Measurements from ENCODE around the gene DHX15.

GRCh38 chr4:24583397-24584308 lies 701 bp downstream of the DHX15 start:
- PRO-cap: unidirectional peak, plus-strand start at chr4:24583534; unidirectional peak, plus-strand start at chr4:24583592; bidirectional peak, plus-strand start at chr4:24583825, minus-strand start at chr4:24584036; bidirectional peak, plus-strand start at chr4:24584246, minus-strand start at chr4:24584110
- RRBS, 2 experiments: under 1% methylated on average over 21 to 24 of the region's 61 CpGs

GRCh38 chr4:24584309-24584828 lies at the start of gene DHX15:
Gene DHX15 (minus strand): TSS chr4:24584554.
- PRO-cap: bidirectional peak, plus-strand start at chr4:24584722, minus-strand start at chr4:24584475
- RRBS, 2 experiments: under 1 to 4% methylated on average over 5 of the region's 42 CpGs

DNA sequence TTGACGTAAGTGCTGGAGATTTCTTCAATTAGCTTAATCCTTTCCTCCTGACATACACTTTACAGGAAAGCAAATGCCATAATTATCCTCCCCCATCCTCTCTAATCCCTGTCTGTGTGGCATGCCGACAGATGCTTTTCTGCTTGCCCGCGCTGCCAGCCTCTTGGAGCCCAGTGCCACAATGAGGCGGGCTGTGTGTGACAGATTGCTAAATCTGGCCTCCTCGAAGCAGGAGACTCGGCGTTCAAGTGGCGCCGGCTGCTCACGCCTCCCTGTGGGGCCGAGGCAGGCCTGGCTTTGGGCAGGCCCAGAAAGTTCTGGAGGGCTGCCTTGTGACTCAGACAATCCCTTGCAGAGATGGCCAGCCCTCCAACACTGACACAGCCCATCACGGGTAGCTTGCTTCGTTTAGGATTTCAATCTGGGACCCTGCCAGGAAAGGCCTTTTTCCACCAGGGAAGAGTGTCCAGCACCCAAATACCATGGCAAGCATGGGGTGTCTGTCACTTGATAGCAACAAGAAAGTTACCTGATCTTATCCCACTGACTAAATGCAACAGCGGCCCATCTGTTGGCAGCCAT lies 64.8 kb upstream of the SOD3 start:
- PRO-cap: no peak
- RRBS, 2 experiments: no CpG with 5 or more reads among the region's 15 CpGs

DNA sequence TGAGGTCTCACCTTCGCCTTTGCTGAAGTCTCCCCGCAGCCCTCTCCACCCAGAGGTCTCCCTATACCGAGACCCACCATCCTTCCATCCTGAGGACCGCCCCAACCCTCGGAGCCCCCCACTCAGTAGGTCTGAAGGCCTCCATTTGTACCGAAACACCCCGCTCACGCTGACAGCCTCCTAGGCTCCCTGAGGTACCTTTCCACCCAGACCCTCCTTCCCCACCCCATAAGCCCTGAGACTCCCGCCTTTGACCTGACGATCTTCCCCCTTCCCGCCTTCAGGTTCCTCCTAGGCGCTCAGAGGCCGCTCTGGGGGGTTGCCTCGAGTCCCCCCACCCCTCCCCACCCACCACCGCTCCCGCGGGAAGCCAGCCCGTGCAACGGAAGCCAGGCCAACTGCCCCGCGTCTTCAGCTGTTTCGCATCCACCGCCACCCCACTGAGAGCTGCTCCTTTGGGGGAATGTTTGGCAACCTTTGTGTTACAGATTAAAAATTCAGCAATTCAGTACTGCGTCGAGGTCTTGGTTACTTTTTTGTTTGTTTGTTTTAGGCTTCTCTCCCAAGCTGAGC lies 5.0 kb downstream of the SOD3 start:
- PRO-cap: no peak
- RRBS, 2 experiments: no CpG with 5 or more reads among the region's 25 CpGs

GRCh38 chr4:24843981-24844548 lies 48.7 kb downstream of the SOD3 start:
- PRO-cap: no peak
- RRBS, 2 experiments: no CpG with 5 or more reads among the region's 7 CpGs

DNA sequence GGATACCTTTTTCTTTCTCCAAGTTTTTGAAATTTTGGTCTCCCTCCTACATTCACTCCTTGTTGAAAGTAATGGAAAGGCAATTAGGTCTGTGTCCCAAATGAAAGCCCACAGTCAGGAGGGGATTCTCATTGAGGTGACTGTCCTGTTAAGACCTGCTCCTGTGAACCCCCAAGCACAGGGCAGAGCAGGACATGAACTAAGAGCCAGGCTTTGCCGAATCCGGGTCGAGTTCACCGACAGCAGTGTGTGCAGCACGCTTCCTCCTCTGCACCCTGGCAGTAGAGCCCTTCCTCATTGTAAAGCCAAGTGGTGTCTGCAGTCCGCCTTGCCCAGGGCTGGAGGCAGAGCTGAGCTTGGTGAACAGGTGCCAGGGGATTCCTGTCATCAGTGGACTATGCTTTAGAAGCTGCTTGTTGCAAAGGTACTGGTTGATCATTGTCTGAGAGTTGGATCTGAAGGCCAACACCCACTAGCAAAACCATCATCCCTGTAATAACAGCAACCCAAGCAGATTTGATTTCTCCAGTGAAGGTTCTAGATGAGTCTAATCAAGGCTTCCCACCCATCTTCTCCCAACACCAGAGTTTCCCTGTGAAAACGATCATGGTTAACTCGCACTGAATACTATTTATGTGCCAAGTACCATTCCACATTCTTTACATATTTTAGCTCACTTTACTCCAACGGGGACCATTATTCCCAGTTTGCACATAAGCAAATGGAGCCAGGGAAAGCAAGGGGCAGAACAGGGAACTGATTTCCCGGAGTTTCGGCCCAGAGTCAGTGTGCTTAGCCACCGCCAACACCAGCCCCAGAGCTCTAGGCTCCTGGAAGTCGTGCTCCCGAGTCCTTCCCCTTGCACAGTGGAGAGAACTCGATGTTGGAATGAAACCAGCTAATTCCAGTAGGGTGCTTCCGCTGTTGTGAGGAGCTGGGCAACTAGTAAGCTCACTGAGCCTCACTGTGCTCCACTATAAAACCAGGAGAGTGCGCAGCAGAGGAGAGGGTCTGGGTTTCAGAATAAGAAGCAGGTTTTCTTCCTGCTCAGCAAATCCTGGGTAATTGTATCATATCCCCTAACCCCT lies 1.4 kb upstream of the SLC34A2 start:
- PRO-cap: no peak
- RRBS, 2 experiments: no CpG with 5 or more reads among the region's 17 CpGs

DNA sequence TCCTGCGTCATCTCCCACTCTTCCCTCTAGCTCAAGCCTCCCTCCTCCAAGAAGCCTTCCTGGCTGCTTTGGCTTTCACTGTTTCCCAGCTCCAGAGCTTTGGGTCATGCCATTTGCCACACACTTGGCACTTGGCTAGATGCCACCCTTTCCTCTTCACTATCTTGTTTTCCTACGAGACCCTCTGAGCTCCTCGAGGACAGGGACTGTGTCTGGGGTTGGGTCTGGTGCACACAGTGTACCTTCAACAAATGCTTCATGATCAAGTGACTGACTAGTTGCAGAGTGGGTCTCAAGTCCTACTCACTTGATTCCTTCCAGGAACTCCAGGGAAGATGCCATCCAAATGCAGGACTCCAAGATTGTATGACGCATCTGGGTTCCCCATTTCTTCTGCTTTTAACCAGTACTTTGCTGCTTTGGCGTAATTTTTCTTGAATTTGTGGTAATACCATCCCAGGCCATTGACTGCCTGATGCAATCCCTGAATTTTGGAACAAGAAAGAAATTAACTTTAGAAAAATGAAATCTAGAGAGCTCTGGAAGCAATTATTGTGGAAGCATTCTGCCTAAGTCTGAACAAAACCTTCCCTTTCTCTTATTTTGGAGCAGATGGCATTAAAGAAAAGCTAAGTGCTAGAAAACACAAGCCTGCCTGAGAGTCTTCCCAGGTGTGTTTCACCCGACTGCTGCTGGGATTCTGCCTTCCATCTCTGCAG lies 80.7 kb downstream of the SEL1L3 start:
- PRO-cap: no peak
- RRBS, 2 experiments: no CpG with 5 or more reads among the region's 6 CpGs

DNA sequence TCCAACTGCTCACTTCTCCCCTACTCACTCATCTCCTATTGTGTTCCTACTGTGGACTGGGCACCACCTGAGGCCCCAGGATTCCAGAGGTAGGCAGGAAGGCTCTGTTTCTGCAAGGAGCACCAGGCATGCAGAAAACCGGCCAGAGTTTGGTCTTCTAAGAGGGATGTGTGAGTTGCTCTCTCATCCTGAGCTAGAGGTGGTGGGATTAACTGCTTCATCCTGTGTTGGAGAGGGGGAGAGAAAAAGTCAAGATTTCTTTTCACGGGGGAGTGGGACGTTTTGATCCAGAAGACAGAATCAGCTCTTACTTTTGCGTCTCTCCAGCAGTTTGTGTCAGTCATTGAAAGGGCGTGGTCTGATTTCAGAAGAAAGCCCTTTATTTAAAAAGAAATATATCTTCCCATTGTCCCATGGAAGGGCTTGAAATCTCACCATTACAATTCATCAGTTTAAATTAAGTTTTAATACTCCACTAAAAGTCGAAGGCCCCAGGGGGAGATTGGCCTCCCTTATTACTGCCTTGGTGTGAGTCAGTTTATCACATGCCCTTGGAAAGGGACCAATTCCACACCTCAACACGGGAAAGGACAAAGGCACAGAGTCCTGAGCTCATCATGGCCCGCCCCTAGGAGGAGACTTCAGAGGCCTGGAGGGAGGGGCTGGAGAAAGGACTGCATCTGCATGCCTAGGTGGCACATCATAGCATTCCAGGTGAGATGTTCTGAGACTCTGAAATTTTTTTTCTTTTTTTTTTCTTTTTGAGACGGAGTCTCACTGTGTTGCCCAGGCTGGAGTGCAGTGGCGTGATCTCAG lies 2.6 kb upstream of the SEL1L3 start:
- PRO-cap: no peak
- RRBS, 2 experiments: no CpG with 5 or more reads among the region's 10 CpGs

DNA sequence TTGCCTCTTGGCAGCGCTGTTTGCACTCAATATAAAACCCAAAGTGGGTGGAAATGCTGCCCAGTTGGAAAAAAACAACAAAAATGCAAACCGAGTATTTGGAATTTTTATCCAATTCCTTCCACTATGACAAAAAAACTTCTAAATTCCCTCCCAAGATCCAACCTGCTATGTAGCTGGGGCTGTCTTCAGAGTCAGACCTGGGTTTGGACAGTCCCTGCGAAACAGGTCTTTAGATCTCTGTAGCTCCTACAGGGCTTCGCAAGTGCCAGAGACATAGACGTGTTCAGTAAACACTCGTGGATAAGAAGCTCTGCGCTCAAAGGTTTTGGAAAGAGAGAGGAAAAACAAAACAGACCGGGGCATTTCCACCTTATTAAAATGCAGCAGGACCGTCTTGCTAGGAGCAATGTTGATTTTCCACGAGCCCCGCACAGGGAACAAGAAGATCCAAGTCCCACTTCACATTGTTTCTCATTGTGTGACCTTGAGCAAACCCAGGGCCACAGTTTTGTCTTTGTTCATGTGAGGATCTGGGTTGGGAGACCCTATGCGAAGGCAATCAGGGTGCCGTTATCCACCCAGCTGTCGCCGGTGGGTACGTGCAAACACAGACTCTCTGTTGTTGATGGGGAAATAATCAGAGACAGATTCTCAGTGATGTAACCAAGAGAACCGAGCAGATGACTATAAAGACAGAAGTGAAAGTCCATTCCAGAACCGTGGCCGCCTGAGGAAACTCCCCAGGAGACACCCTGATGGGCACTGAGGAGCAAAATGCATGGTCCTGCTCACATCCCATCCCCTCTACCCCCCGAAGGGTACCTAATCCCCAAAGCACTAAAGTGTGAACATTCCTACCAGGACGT lies 102.9 kb upstream of the RBPJ start:
- PRO-cap: no peak
- RRBS, 2 experiments: no CpG with 5 or more reads among the region's 21 CpGs

DNA sequence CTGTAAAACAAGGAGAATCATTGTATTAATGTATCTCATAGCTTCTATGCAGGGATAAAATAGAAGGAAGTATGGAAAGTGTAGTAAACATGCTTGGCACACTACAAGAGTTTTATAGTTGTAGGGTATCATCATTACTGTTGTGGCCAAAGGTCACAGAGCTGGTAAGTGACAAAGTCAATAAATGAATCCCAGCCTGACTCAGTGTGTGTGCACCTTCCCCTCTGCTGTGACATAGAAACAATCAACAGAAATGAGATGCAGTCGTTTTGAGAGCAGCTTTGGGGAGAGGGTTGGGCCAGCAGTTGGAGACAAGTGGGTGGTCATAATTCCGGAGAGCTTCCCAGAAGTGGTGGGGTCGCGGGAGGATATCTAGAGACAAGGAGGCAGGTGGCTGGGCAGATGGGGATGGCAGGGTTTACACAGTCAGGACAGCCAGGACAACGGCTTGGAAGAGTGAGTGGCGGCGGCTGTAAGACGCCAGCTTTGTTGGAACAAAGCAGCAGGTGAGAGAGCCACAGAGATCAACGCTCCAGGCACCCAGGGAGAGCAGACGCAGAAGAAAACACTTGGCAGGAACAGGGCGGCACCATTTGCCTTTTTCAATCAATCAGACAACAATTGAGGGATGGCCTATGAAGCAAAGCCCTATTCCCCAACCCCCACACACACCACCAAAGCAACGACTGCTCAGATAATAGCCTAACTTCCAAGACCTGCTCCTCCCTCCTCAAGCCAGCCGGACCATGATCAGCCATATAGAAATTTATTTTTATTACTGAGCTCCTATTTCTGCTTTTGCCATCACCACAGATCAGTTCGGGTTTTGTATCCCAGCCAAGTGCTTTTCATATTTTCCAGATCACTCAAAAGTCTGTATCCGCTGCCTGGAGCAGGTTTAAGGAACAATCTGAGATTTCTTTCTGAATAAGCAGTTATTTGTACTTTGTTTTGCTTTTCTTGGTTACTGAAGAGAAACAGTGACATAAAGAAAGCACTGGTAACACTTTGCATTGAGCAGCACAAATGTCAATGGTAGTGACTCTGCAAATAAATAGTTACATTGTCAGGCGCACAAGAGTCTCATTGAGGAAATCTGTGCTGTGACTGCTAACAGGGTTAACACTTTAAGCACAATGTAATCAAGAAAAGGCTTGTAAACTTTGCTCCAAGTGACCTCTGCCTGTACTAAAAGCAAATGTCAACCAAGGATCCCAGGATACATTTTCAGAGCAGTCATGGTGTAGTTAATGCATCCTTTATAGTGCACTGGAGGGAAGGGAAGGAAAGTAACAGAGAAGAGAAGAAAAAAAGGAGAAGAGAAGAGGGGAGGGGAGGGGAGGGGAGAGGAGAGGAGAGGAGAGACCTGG lies 81.9 kb upstream of the RBPJ start:
- PRO-cap: no peak
- RRBS, 2 experiments: no CpG with 5 or more reads among the region's 16 CpGs

- PRO-cap: no peak
- RRBS, 2 experiments: no CpG with 5 or more reads among the region's 12 CpGs
Measured at GRCh38 chr4:26273447-26274100, 47.2 kb upstream of the RBPJ start.

DNA sequence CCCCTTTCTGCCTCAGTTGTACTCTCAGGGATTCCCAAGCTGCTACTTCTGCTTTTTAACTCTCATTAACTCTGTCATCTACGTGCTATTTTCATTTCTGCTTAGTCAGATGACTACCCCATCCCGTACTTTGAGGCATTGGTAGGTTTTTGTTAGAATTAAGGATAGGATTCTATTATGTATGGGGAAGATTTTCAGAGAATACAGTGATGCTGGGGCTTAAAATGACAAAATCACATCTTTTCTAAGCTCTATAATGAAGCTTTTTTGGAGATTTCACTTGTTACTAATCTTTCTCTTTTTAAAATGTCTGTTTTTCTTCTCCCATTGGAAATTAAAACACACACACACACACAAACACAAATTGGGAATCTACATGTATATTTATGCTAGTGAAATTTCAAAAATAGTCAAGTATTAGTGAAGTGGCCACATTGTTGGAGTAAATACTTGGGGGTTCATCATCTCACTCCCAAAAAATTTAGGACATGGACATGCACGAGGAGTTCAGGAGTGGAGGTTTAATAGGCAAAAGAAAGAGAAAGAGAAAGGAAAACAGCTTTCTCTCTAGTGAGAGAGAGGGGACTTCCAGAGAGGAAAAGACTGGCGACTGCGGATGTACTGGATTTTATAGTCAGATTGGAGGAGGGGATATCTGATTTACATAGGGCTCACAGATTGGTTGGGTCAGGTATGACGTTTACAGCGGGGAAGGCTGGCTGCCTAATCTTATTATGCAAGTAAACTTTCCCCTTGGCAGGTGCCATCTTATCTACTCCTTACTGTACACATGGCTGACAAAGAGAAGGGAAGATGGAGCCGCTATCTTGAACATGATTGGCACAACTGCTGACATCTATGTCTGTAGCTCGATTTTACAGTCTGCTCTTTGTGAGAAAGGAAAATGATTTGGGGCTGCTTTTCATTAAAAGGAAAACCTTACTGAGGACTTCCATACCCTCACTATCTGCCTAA lies 25.2 kb downstream of the RBPJ start:
- PRO-cap: no peak
- RRBS, 2 experiments: no CpG with 5 or more reads among the region's 9 CpGs

DNA sequence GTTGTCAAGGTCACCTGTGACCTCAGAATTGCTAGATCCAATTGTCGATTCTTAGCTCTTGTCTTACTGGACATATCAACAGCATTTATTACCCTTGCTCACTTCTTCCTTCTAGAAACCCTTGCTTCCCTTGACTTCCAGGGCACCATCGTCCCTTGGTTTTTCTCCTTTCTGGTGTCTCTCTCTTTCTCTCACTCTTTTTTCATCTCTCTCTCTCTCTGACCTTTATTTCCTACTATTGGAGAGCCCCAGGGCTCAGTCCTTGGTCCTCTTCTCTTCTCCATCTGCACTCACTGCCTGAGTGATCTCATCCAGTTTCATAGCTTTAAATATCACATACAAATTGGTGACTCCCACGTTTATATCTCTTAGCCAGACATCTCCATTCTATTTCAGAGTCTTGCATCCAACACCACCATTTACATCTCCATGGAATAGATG lies 387.9 kb downstream of the STIM2 start:
- PRO-cap: no peak
- RRBS, 2 experiments: no CpG with 5 or more reads among the region's 3 CpGs

- PRO-cap: no peak
- RRBS, 2 experiments: no CpG with 5 or more reads among the region's 6 CpGs
Measured at GRCh38 chr4:31099431-31099871, 379.3 kb downstream of the PCDH7 start.

DNA sequence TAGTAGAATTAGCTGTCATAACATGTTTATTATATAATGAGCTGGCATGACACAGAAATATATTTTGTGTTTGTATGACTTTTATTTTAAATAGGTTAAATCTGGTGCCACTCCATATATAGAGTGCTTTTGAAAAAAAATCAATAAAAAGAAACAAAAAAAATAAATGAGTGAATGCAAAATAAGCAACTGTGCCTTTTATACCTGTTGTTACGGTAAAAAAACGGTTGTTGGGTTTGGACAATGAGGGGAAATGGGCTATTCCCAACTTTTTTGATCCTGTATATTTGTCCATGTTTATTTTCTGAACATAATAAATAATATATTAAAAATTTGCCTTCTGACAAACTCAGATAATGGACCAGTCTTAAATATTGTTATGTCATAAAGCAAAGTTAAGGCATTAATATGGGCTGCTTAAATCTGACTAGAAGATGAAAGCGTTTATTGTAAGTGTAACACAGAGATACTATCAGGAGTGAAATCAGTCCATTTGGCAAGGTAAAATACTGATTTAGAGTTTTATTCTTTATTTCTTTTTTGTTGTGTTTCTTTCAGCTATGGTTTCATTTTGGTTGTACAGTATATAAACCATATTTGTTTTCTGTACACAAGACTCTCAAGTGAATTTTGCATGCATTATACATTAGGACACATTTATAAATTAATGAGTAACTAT lies 425.3 kb downstream of the PCDH7 start:
- PRO-cap: no peak
- RRBS, 2 experiments: no CpG with 5 or more reads among the region's 3 CpGs

- PRO-cap: no peak
- RRBS, 2 experiments: 10 to 15% methylated on average over 2 of the region's 4 CpGs
Measured at GRCh38 chr4:35746342-35746880, 497.9 kb downstream of the ARAP2 start.

GRCh38 chr4:36148874-36149688 lies 95.2 kb downstream of the ARAP2 start:
- PRO-cap: no peak
- RRBS, 2 experiments: no CpG with 5 or more reads among the region's 1 CpG

DNA sequence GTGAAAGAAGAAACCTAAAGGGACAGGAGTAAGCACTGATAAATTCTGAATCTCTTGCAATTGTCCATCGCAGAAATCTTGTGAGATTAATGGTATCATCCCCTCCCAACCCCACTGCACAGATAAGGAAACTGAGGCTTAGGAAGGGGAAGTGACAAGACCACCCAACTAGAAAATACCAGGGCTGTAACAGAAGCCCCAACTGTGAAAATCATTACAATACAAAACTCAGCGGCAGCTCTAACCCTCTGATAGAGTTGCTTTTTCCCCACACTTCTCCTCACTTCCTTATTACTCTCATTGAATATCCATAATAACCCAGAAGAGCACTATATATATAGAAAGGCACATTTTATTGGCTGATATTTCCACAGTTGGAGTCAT lies 46.8 kb upstream of the NWD2 start:
- PRO-cap: no peak
- RRBS, 2 experiments: no CpG with 5 or more reads among the region's 2 CpGs

- PRO-cap: no peak
- RRBS, 2 experiments: no CpG with 5 or more reads among the region's 3 CpGs
Measured at GRCh38 chr4:37198115-37198512, 46.4 kb upstream of the NWD2 start.

DNA sequence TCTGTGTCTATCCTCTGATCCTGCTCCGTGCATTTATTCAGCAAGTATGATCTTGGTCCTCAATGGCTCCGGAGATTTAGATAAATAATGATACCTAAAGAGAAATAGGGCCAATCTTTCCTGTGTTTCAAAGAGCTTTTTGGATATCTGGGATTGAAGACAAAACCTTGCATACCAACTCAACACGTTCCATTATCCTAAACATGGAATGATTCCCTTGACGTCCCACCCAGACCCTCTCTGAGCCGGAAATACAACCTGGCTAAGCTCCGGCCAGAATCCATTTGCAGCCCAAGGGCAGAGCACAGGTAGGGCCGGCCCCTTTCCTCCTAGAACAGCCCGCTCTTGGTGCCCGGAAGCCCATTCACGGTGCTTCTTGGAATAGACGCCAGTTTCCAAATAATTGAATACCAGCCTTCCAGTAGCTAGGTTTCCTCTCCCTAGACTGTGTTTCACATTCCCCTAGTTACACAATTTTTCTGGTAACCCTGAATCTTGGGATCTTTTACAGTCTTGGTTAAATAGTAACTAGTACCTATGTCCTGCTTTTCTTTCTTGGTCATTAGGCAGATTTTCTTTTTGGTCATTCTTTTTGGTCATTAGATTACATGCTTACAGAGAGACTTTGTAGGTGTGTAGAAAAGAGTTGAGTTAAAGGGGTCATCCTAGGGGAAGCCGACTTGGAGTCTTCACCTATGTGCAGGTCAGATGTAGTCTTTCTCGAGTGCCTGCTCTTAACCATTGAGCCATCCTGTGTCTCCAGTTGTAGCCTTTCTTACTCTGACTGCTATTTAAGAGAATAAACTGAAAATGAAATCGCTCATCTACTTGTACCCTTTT lies 2.0 kb downstream of the C4orf19 start:
- PRO-cap: no peak
- RRBS, 2 experiments: 100% methylated on average over 2 of the region's 14 CpGs; no CpG with 5 or more reads in 1 of the 2 experiments